ENCODE results near the gene RAMP3.

DNA sequence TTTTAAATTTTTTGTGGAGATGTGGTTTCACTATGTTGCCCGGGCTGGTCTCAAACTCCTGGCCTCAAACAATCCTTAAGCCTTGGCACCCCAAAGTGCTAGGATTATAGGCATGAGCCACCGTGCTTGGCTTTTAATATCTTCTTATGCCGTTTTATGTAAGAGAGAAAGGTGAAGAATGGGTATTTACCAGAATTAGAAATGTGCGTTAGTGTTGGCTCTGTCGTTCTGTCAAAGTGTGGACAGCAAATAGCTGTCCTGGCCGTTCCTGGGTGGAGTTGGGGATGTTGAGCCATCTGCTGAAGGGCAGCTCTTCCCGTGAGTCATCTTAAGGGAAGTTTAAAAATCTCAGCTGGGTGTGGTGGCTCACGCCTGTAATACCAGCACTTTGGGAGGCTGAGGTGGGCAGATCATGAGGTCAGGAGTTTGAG is 14.8 kb downstream of the OGDH start:
- RRBS, 2 experiments, result no CpG with 5 or more reads among the region's 8 CpGs

DNA sequence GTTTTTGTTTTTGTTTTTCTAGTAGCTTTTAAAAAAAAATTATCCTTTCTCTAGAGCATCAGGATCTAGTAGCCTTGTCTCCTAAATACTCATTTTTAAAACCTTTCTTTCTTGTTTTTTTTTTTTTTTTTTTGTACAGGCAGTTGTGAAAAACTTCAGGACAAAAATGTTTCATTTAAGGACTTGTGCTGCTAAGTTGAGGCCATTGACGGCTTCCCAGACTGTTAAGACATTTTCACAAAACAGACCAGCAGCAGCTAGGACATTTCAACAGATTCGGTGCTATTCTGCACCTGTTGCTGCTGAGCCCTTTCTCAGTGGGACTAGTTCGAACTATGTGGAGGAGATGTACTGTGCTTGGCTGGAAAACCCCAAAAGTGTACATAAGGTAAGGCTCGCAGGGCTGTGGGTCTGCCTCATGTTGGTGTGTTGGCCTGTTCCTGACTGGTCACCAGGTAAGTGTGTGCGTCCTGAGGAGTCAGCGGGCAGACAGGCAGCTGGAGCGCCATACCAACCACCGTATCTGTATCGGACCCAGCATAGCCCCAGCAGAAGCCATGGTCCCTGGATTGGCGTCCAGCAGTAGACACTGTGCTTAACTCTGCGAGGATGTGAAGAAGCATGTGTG is 17.9 kb downstream of the OGDH start:
- RRBS, 2 experiments, result no CpG with 5 or more reads among the region's 11 CpGs

GRCh38 chr7:44630595-44631367 is 24.4 kb downstream of the OGDH start:
- RRBS, 2 experiments, result no CpG with 5 or more reads among the region's 11 CpGs

DNA sequence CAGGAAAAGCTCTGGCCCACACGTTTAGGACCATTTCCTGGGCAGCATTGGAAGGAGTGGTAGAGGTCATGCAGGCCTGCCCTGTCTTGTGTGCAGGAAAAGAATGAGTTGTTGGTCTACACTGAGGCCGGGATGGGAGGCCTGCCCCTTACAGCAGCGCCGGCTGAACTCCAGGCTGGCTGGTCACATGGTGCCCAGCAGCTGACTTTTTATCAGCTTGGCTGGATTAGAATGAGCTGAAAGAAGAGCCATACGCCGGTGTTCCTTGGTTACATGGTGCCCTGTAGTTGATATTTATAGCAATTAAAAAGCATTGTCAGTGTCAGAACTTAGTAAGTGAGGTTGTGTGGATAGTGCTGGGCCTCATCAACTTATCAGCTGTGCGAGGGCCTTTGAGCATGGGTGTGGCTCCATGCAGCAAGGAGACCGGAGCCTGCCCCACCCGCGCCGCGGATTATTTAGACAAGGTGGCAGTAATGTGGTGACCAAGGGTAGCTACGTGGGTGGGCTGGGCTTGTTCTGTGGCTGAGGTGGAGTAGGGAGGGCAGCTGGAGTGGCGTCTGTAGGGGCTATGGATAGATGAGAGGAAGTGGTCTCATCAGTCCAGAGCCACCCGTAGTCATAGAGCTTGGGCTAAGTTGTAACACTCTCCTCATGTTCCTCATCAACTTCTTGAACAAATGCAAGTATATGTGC is 28.7 kb downstream of the OGDH start:
- RRBS, 2 experiments, result 87 to 89% methylated on average over 3 of the region's 15 CpGs

DNA sequence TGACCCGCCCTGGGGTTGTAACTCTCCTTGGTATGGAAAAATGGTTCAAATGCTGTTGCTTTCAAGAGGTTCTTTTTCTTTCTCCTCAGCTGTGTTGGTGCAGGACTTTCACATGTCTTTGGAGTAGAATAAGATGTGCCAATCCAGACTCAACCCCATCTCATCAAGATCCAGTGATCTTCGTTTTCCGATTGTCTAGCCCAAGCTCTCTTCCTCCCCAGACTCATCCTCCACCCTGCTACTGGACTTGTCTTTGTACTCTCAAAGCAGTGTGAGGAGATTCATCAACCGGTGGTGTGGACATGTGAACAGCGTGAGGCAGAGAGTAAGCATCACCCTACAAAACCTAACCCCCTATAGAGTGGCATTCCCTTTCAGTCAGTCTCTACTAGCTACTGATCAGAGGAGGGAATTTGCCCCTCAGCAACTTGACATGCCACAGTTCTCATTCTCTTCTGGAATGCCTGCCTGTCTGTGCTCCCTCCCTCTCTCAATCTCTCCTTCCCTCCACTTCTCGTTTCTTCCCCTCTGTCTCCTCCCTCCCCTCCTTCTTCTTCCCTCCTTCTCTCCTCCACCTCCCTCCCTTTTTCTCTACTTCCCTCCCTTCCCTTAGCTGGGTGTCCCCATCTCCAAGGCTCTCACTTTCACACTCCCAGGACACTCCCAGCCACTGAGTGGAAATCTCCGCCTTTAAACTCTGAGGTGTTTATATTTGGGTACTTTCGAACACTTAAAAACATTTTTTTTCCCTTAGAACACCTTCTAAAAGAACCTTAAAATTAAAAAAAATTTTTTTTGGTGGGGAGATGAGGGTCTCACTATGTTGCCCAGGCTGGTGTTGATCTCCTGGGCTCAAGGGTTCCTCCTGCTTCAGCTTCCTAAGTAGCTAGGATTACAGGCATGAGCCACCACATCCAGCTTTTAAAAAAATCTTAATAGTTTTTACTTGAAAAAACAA is 24.6 kb downstream of the H2AZ2 start:
- RRBS, 2 experiments, result no CpG with 5 or more reads among the region's 8 CpGs

- RRBS, 2 experiments, result no CpG with 5 or more reads among the region's 5 CpGs
These were observed 18.1 kb downstream of the H2AZ2 start for GRCh38 chr7:44829642-44830250.

GRCh38 chr7:44966297-44967066 is 12.3 kb downstream of the MYO1G start:
- RRBS, 2 experiments, result no CpG with 5 or more reads among the region's 14 CpGs

- RRBS, 2 experiments, result 7% methylated on average over 4 of the region's 15 CpGs; no CpG with 5 or more reads in 1 of the 2 experiments
These were observed 1.1 kb downstream of the CCM2 start for GRCh38 chr7:45000947-45001731.

GRCh38 chr7:45013170-45014051 is 13.4 kb downstream of the CCM2 start:
- RRBS, 2 experiments, result no CpG with 5 or more reads among the region's 6 CpGs

- RRBS, 2 experiments, result no CpG with 5 or more reads among the region's 13 CpGs
These were observed 28.2 kb downstream of the CCM2 start for GRCh38 chr7:45028104-45028623.

DNA sequence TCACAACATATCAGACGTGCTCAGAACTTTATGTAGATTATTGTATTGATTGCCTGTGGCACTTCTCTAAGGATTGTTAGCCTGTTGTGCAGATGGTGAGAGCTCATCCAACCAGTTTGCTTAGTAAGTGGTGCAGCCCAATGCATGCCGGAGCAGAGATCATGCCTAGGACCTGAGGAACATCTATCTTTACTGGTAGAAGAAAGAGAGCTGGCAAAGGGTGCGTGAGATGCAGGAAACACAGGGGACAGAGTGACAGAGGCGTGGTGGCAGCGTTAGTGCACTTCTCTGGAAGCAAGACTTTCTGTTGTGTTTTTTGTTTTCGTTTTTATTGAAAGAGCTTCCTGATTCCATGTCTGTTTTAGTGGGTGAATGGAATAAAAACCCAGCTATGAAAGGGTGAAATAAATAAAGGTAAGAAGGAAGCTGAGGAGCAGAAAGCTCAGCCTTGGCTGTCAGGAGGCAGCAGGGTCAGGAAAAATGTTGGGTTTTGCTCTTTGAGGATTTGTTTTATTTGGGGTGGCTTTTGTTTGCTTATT is 36.0 kb downstream of the CCM2 start:
- RRBS, 2 experiments, result no CpG with 5 or more reads among the region's 6 CpGs

GRCh38 chr7:45107318-45107957 is 4.1 kb downstream of the TBRG4 start:
- RRBS, 2 experiments, result no CpG with 5 or more reads among the region's 4 CpGs

- RRBS, 2 experiments, result 3 to 4% methylated on average over 41 to 45 of the region's 63 CpGs
These were observed at the start of gene RAMP3 for GRCh38 chr7:45157324-45158159. TSS of gene RAMP3 (plus strand) at chr7:45157791.

DNA sequence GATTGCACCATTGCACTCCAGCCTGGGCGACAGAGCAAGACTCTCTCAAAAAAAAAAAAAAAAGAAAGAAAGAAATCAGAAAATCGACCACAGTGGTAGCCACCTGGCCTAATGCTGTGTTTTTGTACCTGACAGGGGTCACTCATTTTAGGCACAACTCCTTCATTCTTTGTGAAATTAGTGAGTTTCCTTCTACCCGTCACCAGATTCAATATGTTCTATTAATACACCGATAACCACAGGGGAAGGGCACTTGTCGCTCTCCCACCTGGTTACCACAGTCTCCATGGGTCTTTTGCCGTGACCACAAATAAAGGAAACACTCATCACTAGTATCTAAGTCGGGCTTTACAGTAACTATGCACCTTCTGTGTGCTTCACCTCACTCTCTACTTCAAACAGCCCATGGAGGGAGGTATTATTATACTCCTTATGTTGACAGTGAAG is 146.3 kb downstream of the ADCY1 start:
- RRBS, 2 experiments, result no CpG with 5 or more reads among the region's 7 CpGs

DNA sequence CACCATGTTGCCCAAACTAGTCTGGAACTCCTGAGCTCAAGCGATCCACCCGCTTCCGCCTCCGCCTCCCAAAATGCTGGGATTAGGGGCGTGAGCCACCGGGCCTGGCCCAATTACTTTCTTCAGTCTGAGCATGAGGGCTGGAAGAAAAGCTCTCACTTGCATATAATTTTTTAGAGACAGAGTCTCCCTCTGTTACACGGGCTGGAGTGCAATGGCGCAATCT is 105.2 kb downstream of the CCDC201 start:
- RRBS, 2 experiments, result no CpG with 5 or more reads among the region's 8 CpGs

DNA sequence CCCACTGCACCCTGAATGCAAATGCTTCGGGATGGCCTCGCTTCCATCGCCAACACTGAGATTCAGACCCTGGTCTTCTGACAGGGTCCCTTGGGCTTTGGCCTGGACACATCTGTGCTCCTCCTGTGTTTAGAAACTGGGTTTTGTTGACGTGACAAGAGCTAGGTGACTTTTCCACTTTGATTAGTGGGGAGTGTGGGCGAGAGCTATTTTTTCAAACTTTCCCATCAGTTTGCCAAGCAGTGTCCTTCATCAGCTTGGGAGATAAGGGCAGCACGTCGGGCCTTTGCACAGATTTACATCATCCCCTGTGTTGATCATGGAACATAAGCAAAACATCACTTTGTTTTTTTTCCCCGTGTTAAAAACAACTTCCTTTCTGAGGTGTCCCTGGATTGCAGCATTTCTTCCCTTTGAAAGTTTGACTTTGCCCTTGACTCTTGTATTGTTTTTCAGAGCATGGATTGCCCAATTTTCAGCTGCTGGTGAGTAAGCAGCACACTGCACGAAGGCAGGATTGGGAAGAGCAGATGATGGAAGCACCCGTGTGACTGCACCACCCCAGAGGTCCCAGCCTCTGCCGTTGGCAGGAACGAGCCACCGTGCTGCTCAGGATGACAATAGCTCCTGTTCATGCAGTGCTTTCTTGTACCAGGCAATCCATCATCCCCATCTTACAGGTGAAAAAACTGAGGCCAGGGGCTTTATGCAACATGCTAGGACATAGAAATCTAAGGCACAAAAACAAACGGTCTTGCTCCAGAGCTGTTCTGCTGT is 6.4 kb upstream of the IGFBP1 start:
- RRBS, 2 experiments, result no CpG with 5 or more reads among the region's 14 CpGs

DNA sequence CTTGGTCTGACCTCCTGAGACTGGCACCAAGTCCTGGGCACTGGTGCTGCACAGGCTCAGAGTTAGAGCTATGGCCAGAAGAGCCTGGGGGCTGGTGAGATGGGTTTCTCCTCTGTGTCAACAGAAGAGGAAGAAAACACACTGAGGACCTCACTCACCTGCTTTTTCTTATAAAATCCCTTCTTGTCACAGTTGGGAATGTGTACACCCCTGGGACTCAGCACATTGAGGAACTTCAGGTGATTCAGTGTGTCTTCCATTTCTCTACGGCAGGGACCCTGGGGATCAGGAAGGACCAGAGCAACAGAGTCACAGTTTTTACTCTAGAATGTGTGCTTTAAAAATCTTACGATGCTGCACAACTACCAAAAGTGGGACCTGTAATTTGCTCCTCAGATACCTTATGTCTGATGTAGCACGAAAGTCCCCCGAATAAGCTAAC is 4.7 kb downstream of the IGFBP3 start:
- RRBS, 2 experiments, result no CpG with 5 or more reads among the region's 4 CpGs

- RRBS, 2 experiments, result no CpG with 5 or more reads among the region's 16 CpGs
These were observed 3.9 kb downstream of the IGFBP3 start for GRCh38 chr7:45916994-45917671.

DNA sequence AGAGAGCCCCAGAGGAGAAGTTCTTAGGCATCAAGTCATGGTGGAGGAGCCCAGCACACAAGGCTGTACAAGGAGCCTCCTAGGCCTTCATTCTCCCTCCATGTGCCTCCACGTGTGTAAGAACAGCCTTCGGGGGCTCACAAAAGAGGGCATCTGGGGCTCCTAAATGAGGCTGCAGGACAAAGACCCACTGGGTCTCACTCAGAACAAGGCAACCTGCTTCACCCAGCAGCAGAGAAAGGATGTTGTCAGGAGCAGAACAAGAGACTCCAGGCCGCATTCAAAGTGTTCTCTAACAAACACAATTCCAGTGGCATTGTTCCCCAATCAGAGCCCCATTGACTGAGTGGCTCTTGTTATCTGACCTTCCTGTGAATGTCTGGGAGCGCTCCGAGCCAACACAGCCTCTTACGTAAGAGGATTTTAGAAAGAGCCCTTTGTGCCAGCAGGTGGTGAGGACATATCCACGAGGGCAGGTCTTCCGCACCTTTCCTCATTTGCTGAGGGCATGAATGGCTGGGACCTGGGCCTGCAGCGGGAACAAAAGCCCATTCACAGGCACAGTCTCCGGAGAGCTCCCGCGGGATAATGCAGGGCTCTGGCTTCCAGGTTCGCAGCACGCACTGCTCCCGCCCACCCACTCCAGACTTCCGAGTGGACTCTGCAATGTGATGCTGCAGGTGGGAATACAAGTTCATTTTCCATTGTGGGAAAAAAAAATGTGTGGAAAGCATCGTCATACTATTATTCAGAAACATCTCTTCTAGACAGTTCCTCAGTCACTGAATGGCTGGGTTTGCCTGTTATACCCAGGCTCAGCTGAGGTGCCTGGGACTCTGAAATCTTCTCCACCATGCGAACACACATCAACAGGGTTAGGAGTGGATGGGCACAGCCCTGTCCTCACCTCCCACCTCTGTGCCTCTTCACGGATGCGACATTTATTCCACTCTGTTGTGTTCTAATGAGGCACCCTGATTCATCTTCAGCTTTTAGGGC is 294.9 kb upstream of the IGFBP3 start:
- RRBS, 2 experiments, result no CpG with 5 or more reads among the region's 20 CpGs